Melanocyte of skin (primary cell): ENCODE data around the gene ST8SIA2.

DNA sequence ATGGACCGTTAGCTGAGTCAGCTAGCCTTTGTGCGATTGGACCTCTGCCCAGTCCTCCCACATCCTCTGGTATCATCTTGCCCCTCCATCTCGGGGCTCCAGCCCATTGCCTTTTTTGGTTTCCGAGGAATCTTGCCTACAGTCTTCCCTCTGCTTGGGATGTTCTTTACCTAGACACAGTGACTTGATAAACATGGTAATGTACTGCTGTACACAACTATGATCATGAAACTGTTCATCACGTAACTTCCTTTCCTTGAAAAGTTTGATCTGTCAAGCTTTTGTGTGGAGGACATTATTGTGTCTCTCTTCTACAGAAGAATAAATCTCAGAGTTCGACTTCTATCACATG is 371.5 kb downstream of the SV2B start:
- CAGE, long polyA plus RNA, 2 experiments: no peak in any of the 2 experiments

DNA sequence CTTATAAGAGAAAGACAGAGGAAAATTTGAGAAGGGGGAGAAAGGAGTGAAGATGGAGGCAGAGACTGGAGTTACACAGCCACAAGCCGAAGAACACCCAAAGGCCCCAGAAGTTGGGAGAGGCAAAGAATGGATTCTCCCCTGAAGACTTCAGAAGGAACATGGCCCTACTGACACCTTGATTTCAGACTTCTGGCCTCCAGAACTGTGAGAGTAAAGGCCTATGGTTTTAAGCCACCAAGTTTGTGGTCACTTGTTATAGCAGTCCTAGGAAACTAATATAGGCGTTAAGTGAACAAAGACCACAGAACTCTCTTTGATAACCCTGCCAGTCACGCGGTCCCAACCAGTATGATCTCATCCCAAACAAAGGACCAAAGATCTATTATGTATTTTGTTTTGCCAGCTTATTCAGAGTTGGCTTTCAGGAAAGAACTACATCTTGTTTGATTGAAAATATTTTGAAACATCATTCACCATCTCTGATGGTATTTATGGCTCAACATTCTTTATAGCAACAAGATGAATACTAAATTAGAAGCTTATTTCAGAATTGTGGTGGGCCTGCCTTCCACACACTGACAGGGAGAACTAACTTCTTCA is 294.5 kb upstream of the SLCO3A1 start:
- CAGE, long polyA plus RNA, 2 experiments: no peak in any of the 2 experiments

GRCh38 chr15:91706147-91706499 is 147.4 kb upstream of the SLCO3A1 start:
- CAGE, long polyA plus RNA, 2 experiments: no peak in any of the 2 experiments

GRCh38 chr15:91947436-91947739 is 93.9 kb downstream of the SLCO3A1 start:
- CAGE, long polyA plus RNA, 2 experiments: no peak in any of the 2 experiments

DNA sequence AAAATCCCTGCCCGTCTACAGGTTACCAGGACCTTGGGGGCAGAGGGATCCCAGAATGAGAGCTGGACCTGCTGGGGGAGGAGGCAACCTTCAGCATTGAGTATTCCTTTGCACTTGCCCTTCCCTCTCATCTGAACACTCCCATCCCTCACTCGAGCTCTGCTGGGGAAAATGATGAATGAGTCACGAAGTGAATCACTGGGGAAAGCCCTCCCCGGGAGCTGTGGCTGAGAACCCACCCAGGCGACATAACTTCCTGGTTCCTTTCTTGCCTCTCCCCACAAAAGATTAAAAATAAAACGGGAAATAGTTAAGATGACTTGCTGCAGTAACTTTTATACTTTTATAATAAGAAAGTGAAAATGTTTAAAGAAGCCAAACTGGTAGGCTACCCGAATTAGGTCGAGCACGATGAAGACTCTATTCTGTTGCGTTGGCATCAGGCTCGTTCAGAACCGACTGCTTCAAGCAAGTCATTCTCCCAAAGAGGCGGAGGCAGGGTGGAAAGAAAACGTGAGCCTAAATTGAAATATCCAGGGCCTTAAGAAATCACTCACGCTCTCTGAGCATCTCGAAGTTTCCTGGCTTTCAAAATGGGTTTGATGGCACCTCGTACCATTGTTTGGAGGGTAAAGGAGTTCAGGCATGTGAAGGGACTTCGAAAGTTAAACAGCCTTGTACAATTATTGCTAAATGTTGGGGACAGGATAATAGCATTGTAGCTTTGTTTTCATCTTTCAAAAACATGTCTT is 216.3 kb downstream of the SLCO3A1 start:
- CAGE, long polyA plus RNA, 2 experiments: no peak in any of the 2 experiments

DNA sequence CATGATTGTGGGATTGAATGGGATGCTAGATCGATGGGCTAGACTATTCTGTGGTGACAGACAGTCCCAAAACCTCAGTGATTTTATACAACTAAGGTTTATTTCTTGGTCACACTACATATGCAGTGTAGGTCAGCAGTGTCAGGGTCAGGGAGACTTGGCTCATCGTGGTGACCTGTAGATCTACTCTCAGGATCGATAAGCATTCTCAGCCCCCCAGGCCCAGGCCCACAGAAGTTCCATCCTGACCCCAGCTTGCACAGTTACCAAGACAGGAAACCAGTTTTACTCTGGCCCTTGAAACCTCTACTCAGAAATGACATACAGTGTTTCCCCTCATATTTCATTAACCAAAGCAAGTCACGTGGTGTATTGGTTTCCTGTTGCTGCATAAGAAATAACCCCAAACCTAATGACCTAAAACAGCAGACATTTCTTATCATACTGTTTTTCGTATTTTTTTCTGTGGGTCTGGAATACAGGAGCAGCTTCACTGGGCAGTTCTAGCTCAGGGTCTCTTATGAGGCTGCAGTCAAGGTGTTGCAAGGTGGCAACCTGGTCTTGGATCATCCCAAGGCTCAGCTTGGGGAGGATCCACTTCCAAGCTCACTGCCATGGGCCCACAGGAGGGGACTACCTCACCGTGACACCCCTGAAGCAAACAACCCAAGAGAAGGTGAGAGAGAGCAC is 242.2 kb downstream of the SLCO3A1 start:
- CAGE, long polyA plus RNA, 2 experiments: no peak in any of the 2 experiments

GRCh38 chr15:92393349-92394352 is at the start of gene ST8SIA2:
Gene ST8SIA2, plus strand, starts transcription at chr15:92393881.
- CAGE, long polyA plus RNA, 2 experiments: no peak in any of the 2 experiments

- CAGE, long polyA plus RNA, 2 experiments: no peak in any of the 2 experiments
These were observed 128.0 kb downstream of the ST8SIA2 start for GRCh38 chr15:92521680-92522023.

DNA sequence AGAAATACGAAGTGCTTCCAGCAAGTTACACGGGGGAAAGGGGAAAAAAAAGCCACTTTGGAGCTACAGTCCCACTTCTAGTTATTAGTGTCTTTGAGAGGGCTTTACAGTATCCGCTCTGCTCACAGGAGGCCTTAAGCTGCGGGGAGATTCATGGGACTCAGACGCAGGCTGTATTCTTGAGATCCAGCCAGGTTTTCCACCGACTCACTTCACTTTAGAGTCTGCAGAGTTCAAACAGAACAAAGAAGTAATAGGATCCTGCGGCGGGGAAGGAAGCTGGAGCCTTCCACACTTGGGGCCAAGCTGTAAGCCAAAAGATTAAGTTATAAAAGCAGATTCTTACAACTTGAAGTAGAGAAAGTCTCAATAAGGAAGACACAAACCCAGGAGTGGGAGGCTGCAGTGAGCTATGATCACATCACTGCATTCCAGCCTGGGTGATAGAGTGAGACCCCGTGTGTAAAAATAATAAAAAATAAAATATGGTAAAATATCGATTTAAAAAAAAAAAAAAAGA is 60.2 kb upstream of the FAM174B start:
- CAGE, long polyA plus RNA, 2 experiments: no peak in any of the 2 experiments

DNA sequence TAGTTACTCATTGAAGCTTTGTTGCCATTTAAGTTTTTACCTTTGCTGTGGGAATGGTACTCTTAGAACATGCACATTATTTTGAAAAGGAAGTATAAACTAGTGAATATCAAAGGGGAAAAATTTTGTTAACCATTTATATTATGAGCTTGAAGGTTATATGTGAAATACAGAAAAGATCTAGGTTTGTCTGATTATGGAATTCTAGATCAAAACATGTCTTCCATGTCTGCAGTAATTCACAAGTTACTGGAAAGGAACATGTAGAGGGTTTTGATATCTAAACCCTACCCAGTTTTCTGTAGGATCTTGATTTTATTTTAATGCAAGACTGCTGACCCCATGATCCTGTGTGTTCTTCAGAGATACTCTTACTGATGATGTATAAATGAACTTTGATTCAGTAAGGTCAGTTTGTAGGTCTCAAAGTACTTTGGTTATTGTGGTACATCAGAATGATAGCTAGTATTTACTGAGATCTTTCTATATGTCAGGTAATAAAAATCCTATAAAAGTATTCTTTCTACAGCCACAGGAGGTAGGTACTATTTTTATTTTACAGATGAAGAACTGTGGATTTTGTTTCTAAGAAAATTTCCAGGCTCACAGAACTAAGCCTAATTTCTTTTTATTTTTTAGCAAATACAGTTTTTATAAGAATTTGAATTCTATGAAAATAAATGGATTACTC is 4.8 kb upstream of the CHD2 start:
- CAGE, long polyA plus RNA, 2 experiments: no peak in any of the 2 experiments

GRCh38 chr15:92898434-92899380 is 1.4 kb upstream of the CHD2 start:
- CAGE, long polyA plus RNA, 2 experiments: no peak in any of the 2 experiments

DNA sequence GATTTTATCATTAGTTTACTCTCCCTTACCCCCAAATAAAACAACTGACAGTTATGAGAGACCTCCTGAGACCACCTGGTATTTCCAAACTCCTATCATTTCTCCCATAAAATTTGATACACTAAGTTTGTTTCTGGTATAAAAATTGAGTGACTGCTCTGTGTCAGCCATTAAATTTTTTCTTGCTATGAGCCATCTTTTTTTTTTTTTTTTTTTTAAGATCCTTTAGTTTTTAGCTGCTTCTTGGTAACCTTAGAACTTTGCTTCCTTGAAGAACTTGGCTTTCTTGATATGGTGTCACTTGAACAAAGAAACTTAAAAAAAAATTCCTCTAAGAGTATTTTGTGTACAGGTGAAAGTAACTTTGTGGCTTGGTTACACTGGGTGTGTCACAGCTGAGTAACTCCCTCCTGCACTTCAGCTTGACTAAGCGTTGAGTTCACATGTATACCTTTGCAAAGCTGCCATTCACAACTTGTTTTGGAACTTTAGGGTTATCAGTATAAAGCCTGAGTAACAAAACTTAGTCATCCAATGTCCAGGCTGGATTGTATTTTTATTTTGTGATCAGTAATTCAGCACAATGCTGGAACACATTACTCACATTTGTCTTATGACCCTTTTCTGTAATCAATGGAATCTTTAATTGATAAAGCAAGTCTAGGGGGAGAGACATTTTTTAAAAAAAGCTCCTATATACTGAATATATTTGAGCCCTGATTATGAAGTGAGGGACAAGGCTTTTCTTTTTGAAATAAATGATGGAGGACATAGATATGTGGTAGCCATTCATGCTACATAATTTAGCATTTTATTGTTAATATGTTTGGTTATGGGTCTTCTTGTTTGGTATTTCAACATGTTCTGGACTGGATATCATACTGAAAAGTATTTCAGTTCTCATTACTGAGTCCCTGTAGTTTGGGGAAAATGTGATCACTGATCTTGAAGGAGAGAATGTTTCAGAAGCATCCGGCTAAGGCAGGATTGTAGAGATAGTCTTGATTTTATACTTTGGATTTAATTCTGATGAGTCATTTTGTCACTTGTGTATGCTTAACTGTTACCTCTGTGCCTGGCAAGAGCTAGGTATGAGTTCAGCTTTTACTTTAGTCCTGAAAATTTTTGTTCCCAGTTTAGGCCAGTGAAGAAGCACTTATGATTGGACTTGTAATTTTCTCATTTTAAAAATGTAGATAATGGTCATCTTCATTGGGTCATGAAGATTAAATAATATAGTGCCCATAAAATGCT is 6.8 kb downstream of the CHD2 start:
- CAGE, long polyA plus RNA, 2 experiments: no peak in any of the 2 experiments

- CAGE, long polyA plus RNA, 2 experiments: no peak in any of the 2 experiments
These were observed 34.6 kb downstream of the CHD2 start for GRCh38 chr15:92934710-92935040.

- CAGE, long polyA plus RNA, 2 experiments: no peak in any of the 2 experiments
These were observed 78.0 kb downstream of the CHD2 start for GRCh38 chr15:92978075-92978546.

DNA sequence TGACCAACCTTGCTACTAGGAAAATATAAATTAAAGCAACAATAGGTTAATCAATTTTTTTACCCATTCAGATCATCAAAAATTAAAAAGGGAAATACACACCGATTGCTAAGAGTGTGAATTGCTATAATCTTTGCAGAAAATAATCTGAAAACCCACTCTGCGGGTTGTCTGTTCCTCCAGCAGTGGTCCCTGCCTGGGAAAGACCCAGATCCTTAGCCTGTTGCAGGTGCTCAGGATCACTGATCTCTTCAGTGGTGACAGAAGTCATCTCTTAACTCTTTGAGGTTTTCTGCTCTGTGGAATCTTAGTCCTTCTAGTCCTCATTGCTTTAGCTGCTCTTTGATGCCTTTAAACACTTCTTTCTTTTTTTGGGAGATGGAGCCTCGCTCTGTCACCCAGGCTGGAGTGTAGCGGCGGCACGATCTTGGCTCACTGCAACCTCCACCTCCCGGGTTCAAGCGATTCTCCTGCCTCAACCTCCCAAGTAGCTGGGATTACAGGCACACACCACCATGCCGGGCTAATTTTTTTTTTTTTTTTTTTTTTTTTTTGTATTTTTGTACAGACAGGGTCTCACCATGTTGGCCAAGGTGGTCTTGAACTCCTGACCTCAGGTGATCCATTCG is 71.9 kb downstream of the RGMA start:
- CAGE, long polyA plus RNA, 2 experiments: no peak in any of the 2 experiments

GRCh38 chr15:93050385-93050584 is 38.7 kb downstream of the RGMA start:
- CAGE, long polyA plus RNA, 2 experiments: no peak in any of the 2 experiments

- CAGE, long polyA plus RNA, 2 experiments: no peak in any of the 2 experiments
These were observed 37.0 kb downstream of the RGMA start for GRCh38 chr15:93051925-93052514.

GRCh38 chr15:94099222-94099942 is 132.0 kb upstream of the MCTP2 start:
- CAGE, long polyA plus RNA, 2 experiments: no peak in any of the 2 experiments

DNA sequence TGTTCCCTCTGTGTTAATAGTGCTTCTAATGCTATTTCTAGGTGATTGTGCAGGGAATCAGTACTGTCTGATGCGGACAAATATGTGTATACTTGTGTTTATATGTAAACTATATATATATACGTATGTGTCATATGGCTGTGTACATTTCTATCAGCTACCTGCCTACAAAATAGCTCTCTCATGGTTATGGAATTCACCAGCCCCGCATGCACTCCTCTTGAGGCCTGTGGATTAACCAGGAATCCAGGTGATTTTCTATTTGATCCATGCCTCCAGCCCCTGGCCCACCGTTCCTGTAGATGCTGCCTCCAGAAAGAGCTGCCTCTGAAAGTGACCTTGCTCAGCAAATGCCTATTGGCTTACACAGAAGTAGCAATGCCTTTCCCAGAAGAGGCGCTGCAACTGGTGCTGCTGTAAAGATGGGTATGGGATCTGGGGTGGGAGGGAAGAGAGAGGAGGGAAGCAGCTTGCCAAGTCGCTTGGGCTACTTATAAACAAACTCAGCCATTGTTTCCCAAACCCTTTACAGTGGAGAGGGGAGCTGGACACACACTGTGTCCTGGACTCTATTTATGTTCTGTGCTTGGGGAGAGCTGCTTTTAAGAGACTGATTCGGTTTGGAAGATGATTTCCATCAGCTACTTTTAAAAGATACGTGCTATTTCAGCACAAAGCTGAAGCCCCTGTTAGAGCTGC is 440.3 kb downstream of the MCTP2 start:
- CAGE, long polyA plus RNA, 2 experiments: no peak in any of the 2 experiments

- CAGE, long polyA plus RNA, 2 experiments: no peak in any of the 2 experiments
These were observed 624.2 kb downstream of the MCTP2 start for GRCh38 chr15:94855342-94856102.